Bronchus fibroblast of lung (primary cell): ENCODE results near the genes MYOT, WNT8A and DNAJC18.

- RAMPAGE, long total RNA: no peak
Observed at GRCh38 chr5:136810359-136810845, 445.1 kb upstream of the TRPC7 start.

DNA sequence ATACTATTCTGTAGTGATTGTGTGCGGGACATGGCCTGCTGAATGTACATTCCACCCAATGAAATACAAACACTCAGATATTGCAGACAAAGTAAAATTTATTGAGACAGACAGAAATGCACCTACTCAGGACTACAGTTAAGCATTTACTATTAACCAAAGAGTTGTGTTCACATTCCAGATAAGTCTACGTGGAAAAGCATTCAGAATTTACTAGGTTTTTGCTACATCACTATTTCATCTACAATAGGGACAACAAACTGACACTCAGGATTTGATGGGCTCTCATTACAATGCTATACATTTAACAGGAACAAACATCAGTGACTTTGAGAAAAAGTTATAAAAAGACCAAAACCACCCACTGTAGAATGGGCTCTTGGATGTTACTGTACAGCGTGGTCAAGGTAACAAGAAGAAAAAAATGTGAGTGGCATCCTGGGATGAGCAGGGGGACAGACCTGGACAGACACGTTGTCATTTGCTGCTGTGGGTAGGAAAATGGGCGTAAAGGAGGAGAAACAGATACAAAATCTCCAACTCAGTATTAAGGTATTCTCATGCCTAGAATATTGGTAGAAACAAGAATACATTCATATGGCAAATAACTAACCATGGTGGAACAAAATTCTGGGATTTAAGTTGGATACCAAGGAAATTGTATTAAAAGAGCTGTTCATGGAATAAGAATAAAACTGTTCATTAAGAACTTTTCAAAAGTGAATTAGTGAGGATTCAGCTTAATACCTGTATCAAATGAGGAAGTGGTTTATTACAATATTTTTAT, 523.7 kb downstream of the SPOCK1 start:
- RAMPAGE, long total RNA: no peak

- RAMPAGE, long total RNA: no peak
Observed at GRCh38 chr5:137072553-137073186, 426.5 kb downstream of the SPOCK1 start.

DNA sequence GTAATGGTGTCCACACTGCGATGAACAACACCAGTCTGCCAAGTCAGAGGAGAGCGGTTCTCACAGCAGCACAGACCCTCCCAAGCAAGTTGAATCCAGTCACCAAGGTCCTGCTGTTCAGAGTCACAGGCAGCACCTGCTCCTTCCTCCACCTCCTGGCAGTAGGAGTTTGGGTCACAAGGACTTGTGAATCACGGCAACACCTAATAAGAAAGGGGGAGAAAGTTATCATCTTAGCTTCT, 114.0 kb downstream of the KLHL3 start:
- RAMPAGE, long total RNA: no peak

- RAMPAGE, long total RNA: no peak
Observed at GRCh38 chr5:137859023-137859599, 8.5 kb upstream of the MYOT start.

DNA sequence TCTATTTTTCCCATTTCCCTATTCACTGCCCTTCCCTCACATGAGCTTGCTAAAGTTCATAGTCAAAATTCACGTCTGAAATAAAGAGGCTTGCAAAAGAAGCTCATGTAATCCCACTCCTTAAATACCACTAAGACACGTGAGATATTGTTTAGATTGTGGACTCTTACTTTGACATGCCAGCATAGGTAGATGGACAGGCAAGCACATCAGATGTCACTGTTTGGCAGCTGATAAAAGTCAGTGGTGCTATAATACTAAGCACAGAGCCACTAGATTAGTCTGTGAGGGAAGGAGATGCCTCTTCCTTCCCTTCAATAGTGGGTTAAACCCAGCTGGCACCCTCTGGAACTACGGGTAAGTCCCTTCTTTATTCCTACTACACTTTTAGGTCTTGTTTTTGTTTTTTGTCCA, at the start of gene MYOT:
TSS of gene MYOT (plus strand) at position 264 of the 414 bp plus-strand sequence.
- RAMPAGE, long total RNA: no peak

DNA sequence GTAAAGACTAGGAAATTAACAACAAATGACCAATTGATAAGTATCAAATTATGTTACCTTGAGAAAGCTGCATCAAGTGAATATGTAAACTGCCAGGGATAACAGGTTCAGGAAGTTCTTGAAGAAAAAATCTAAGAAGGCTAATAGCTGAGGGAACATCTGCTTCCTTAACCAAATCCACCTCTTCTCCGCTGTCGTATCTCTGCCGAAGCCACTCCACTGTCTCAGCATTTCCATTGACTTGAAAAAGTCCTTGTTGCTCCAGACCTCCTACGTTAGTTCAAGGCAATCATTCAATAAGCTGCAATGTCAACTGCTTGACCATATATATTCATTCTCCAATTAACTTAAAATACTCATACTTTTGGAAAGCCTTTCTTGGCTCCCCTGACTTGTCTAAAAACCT, 14.6 kb downstream of the FAM13B start:
- RAMPAGE, long total RNA: no peak

GRCh38 chr5:138083680-138084126, at the start of gene WNT8A:
Gene WNT8A (plus strand): TSS chr5:138084033.
- RAMPAGE, long total RNA: no peak

DNA sequence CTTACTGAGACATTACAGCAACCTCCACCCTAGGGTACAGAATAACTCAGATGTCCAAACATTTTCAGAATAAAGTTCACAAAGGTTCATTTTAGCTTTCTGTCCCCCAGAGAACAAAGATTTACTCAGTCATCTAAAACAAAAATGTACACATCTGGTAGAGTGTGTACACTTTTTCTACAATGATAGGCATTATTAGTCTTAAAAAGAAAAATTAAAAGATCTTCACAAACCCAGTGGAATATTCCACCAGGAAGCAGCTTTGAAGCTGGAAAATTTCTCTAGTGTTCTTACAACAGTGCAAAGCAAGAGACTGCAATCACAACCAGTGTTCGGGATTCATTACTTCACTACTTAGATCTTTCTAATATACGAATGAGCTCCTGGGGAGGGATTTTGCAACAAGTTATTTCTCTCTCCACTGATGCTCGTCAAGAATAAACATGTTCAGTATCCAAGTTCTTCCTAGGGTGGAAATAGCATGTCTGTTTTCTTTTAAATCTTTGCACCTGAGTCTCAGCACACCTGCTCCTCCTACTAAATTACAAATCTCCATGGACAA, 8.8 kb downstream of the ETF1 start:
- RAMPAGE, long total RNA: no peak

- RAMPAGE, long total RNA: no peak
Observed at GRCh38 chr5:138563821-138564189, 11.4 kb downstream of the HSPA9 start.

GRCh38 chr5:138874713-138875182, 387 bp downstream of the LRRTM2 start:
- RAMPAGE, long total RNA: no peak

GRCh38 chr5:138960120-138960624, 85.0 kb upstream of the LRRTM2 start:
- RAMPAGE, long total RNA: no peak

DNA sequence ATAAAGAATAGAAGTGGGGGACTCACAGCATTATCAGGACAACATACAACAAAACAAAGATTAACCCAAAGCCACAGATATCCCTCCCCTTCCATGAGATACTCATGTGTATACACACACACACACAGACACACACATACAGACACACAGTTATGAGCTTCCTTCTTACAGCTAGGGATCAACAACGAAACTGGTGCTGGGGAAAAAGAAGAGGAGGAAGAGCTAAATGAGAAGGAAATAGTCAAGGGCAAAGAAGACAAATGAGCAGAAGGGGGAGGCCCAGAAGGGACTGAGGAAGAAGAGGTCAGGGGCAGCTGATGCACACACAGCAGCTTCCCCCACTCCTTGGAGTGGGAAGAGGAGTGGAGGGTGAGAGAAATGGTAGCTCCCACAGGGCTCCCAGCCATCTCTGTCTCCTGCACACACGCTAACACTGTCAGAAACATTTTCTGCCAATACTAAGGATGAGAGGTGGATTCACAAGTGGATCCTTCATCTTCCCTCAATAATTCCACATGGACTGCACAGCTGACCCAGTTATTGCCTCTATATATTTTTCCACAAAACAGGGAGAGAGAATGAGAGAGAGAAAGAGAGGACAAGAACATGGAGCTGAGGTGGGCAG, 66.1 kb downstream of the SIL1 start:
- RAMPAGE, long total RNA: no peak

GRCh38 chr5:139274406-139274773, 19.1 kb upstream of the MATR3 start:
- RAMPAGE, long total RNA: no peak

GRCh38 chr5:139318694-139319030, 23.0 kb upstream of the PAIP2 start:
- RAMPAGE, long total RNA: no peak

DNA sequence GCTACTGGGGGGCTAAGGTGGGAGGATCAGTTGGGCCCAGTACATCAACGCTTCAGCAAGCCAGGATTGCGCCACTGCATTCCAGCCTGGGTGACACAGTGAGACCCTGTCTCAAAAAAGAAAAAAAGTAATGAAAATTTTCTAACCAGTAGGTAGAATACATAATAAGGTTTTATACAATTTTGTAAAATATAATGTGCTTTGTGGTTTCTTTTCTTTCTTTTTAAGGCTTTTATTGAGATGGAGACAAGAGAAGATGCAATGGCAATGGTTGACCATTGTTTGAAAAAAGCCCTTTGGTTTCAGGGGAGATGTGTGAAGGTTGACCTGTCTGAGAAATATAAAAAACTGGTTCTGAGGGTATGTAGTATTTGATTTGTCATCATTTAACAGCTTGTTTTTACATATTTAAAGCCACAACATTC, 20.0 kb upstream of the PAIP2 start:
- RAMPAGE, long total RNA: no peak

- RAMPAGE, long total RNA: no peak
Observed at GRCh38 chr5:139330246-139330776, 11.3 kb upstream of the PAIP2 start.

GRCh38 chr5:139371898-139372721, 11.0 kb downstream of the SLC23A1 start:
- RAMPAGE, long total RNA: no peak

GRCh38 chr5:139392119-139392914, 2.6 kb downstream of the PROB1 start:
- RAMPAGE, long total RNA: no peak

DNA sequence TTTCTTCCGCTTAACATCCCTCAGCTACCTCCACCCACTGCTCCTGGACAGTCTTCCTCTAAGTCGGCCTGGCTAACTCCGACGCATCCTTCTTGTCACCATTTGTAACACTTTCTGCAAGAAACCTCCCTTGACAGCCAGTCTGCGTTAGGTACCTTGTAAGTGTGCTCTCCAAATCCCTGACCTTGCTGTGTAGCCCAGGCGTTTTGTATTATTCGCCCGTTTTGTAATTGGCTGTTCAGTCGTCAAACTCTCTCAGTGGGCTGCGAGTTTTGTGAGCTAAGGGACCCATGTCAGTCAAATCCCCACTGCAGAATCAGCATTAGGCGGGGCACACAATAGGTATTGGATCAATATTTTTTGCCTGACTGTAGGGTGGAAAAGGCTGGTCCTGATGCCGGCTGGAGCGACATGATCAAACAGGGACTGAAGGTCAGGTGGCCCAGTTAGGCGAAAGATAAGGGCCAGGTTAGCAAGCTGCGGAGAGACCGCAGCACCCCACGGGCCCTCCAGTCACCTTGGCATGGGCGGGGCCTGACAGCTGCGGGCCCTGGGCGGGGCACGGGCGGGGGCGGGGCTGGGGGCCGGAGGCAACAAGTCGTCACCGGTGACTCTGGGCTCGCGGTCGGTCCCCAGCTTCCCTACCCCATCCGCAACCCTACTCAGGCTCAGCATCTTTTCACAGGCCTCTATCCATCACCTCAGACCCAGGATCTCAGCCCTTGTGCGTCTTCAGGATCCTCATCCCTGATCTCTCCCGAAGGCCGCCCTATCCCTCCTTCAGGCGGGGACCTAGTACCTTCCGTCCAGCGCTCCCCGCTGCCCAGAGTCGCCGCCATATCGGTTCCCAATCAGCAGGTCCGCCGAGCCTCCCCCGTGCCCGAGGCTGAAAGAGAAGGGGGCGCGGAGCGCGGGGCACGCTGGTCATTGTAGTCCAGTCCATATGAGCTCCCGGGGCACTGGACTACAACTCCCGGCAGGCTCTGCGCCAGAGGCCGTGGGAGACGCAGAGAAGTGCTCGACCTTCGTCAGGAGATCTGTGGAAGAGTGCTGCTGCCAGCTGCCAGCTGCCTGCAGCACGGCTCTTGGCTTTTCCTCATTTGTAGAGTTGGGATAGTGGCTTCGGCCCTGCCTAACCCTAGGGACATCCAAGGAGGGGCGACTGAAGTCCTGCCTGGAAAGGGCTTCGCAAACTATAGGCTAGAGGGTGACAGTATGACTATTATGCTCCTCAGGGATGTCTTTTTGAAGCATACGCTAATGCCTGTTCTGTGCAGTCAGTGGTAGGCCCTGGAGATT, at the start of gene DNAJC18:
TSS of gene DNAJC18 (minus strand) at position 919 of the 1,299 bp plus-strand sequence.
- RAMPAGE, long total RNA: start-site peak on the minus strand centred at position 885 of the sequence, 65 bp wide, 177 and 58 reads in 2 replicates